ENCODE results near the genes GABRE, MAGEA6, PNMA3, BGN, DUSP9 and IRAK1.

- RRBS: 2% methylated on average over 31 of the region's 108 CpGs
Observed at GRCh38 chrX:151973907-151975098, at the start of gene GABRE. Gene GABRE (minus strand): TSS chrX:151974676.

- RRBS: no CpG with 5 or more reads among the region's 1 CpG
Observed at GRCh38 chrX:151983504-151983901, 9.0 kb upstream of the GABRE start.

DNA sequence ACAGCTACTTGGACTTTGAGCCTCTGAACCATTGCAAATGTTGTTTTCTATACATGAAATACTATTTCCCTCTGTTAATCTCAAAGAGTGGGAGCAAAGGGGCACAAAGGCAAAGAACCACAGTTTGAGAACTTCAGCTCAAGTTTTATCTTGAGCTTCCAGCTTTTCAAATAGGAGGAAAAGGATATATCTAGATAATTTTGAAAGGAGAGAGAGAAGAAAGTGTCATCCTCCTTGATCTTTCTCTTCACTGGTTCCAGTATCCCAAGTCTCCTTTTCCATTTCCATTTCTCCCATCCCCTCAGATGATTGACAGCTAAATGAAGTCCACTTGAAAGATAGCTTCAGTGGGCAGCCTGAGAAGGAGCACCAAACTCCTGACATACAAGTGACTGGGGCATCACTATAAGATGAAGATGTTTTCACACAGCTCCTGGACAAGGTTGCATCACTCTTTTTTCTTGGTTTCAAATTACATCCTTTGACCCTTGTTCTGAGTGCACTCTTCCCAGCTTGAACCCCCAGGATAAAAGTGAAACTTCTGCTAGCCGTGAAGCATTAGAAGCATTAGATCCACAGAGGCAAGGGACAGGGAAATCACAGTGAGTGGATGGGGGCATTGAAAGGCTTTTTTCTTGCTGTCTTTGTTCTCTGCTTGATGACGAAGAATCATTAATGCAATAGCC, 17.4 kb upstream of the MAGEA10 start:
- RRBS: no CpG with 5 or more reads among the region's 2 CpGs

GRCh38 chrX:152176865-152177712, 38.7 kb upstream of the MAGEA10 start:
- RRBS: no CpG with 5 or more reads among the region's 7 CpGs

- RRBS: no CpG with 5 or more reads among the region's 20 CpGs
Observed at GRCh38 chrX:152769539-152769869, at the start of gene MAGEA6. Gene MAGEA6 (minus strand): TSS chrX:152769689.

DNA sequence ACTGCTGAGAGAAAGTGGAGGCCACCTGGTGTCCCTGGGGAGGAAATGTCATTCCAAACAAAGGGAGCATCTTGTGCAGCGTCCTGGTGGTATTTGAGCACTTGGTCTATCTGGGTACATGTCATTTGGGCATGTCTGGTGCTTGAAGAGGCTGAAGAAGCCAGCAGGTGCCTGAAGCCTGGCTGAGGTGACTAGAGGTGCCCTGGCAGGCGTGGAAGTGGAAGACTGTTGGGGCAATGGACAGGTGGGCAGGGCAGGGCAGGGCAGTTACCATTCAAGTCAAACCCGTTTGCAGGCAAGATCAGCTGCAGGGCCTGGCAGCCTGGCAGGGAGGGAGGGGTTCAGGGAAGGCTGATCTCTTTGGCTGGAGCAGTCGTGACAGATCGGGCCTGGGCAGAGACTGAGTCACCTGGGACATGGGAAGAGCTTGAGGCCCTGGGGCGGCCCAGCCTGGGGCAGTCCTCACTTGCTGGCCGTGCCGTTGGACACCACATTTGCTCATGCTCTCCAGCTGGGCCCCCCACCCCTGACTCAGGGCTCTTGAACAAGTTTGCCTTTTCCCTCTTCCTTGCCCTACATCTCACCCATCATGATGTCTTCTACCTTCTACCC, 2.2 kb upstream of the ZNF185 start:
- RRBS: no CpG with 5 or more reads among the region's 8 CpGs

DNA sequence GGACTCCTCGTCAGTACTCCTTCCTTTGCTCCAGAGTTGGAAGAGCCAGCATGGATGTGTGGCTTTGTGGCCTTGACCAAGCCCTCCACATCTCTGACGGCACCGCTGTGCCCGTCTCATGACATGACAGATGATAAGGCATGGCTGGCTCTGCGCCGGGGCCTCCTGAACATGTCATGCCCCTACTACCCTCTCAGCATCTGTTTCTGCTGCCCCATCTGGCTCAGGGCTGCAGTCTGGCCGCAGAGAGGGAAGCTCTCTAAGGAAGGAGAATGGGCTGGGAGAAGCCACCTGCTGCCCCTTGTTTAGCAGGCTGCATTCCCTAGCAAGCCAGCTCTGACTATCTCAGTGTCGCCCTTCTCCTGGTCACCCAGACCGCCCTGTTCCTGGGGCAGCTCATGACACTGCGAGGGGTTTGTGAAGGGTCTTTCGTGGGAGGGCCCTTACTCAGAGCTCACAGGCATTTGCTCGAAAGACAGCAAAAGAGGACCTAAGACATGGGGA, 7.2 kb downstream of the ZNF185 start:
- RRBS: no CpG with 5 or more reads among the region's 12 CpGs

DNA sequence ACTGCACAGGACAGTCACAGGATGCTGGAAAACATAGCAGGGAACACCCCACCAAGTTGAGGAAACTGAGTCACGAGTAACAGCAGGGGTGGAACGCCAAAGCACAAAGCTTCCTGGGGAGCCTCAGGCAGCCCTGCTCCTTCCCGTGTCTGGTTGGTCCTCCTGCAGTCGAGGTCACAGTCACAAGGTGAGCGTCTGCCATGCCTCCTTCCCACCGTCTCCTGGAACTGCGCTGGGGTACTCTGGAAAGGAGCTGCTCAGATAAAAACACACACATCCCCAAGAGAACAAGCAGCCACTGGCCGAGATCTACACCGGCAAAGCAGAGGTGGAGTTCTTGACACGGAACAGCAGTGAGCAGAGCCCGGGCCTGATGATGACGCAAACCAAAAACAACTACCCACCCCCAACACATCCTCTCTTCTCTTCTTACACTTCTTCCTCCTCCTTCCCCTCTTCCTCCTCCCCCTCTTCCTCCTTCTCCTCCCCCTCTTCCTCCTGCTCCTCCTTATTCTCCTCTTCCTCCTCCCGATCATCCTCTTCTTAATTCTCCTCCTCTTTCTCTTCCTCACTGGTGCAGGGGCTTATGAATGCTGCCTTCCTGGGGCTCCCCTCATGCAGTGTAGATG, 4.7 kb downstream of the PNMA5 start:
- RRBS: 23% methylated on average over 2 of the region's 13 CpGs

DNA sequence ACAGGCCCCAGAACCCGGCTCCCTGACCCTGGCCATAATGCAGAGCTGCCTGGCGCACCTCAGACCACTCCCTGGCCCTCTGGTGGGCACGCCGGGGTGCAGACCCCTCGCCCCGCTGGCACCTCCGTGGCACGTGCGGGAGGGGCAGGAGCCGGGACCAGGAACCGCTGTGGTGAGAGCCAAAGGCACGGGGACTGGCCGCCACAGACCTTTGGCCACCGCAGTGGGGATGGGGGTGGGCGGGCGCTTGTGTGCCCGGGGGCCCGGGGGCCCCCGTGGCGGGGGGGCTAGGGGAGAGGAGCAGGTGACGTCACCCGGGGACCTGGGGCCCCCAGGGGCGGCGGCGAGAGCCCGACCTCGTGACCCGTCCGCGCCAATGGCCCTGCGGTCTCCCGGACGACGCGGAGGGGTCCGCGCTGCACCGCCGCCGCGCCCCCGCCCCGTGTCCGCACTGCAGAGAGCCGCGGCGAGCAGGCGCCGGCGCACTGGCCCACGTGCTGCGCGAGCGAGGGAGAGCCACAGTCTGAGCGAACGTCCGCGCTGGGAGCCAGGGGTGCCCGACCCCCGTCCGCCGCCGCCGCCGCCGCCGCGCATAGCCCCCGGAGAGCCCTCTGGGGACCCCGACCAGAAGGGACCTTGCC, at the start of gene PNMA3:
PNMA3 (plus strand) TSS at position 483 of the 641 bp plus-strand sequence.
- RRBS: 13% methylated on average over 39 of the region's 70 CpGs

- RRBS: no CpG with 5 or more reads among the region's 3 CpGs
Observed at GRCh38 chrX:153245193-153245518, 20.8 kb upstream of the PWWP4 start.

DNA sequence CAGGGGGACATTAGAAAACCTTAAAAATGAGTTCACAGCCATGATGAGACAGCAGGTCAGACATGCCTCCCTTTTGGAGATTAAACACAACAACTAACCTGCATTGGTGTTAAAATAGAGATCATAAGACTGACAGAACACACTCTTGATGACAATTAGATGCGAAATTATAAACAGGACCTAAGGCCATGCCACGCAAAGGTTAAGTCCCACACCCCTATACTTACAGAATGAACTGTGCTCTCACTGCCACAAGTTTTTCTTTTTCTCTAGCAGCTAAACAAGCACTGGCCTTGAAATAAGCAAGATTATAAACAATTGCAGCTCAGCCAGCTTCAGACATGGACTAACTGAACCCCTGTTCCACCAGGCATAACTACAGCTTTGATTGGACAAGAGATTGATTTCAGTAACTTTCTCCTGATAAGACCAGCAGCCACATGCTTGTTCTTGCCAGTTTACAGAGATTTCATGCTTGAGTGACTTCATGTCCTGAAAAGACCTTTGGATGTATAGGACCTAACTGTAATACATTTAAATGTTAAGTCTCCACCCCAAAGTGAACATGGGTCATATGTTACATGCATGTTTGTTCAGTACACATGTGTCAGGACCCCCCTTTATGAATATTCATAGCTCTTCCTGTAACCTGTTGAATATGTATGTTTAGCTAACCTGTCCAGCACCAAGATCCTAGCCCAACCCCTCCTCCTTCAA, 27.8 kb downstream of the ZNF275 start:
- RRBS: no CpG with 5 or more reads among the region's 2 CpGs

DNA sequence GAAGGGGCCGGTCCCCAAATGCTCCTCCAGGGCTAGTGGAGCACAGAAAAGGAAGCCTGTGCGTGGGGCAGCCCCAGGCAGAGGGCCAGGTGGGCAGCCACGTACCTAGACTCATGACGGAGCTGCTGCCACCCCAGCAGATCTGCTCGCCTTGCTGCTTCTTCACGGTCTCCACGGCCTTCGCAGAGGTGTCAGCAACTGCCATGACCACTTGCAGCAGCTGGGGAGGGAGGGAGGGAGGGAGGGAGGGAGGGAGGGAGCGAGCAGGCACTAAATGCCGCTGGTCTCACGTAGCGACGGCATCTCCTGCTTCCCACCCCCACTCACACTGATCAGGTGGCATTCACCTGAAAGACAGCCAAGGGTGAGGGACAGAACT, 8.4 kb upstream of the TREX2 start:
- RRBS: no CpG with 5 or more reads among the region's 13 CpGs

GRCh38 chrX:153494782-153496033, at the start of gene BGN:
Gene BGN (plus strand): TSS chrX:153494980.
- RRBS: no CpG with 5 or more reads among the region's 54 CpGs

- RRBS: 8% methylated on average over 1 of the region's 12 CpGs
Observed at GRCh38 chrX:153510176-153510487, 7.3 kb upstream of the ATP2B3 start.

DNA sequence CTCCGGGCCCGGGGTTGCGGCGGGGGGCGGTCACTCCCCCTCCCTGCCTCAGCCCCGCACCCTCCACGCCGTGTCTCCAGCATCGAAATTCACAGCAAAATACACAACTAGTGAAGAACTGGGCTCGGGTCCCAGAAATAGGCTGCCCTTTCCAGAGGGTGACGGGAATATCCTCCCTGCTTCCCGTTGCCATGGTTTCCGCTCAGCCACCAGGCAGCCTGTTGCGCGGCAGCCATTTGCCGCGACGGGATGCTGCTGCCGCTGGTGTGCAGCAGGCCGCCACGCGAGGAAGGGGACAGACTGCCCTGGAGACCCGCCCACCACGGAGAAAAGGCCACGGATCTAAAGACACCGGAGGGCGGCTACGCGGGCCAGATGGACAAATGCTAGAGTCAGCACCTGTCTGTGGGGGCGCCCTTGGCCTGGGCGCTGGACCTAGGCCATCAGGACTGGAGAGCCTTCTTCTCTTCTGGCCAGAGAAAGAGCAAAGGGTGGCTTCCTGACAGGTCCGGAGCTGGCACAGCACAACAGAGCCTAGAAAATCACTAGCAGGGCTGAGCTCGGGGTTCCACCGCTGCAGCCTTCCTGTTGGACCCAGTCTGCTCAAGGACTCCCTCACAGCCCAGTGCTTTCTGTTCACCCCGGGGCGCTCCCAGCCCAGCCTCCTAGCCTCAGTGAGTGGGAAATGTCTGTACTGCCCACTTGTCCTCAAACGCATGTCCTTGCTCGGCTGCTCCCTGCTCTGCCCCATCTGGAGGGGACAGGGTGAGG, 11.6 kb upstream of the CCNQ start:
- RRBS: no CpG with 5 or more reads among the region's 38 CpGs

DNA sequence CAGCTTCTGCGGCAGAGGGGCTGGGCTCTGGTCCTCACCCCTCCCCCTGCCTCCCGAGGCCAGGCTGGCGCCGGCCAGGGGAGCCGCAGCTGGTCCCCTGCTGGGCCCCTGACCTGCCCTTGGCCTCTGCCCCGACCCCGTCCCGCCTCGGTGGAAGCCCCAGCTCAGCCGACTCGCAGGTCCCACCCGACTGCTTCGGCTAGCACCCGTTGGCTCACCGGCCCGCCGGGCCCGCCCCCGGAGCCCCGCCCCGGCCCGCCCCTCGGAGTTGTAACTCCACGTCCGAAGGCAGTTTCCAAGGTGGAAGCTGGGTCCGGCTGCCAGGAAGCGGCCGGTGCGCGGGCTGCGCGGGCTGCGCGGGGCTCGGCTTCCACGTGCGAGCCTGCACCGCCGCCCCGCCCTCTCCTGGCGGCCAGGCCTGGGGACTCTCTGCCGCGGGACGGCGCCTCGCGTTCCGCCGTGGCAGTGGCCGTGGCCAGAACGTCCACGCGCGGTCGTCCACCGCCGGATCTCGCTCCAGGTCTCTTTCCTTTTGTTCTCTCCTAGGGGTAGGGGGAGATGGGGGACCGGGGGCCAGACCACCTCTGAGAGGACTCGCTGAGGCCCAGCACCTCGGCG, at the start of gene DUSP9:
DUSP9 (plus strand) TSS at position 298 of the 618 bp plus-strand sequence.
- RRBS: 8% methylated on average over 8 of the region's 62 CpGs

GRCh38 chrX:153711007-153711477, 13.1 kb downstream of the BCAP31 start:
- RRBS: no CpG with 5 or more reads among the region's 6 CpGs

- RRBS: 97% methylated on average over 14 of the region's 31 CpGs
Observed at GRCh38 chrX:153775749-153776431, 5.0 kb upstream of the SRPK3 start.

DNA sequence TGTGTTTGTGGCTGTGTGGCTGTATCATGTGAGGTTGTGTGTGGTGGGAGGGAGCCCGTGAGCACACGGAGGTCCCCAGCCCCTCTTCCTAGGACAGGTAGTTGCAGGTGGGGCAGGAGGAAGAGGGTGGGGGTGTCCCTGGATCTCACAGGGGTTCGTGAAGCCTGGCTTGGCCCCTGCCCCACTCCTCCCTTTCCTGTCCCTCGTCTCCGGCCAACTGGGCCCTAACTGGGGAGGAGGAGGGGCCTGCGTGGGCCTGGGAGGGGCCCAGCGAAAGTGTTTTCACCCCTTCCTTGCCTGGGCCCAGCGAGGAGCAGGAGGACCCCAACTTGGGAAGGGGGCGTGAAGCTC, 470 bp upstream of the AVPR2 start:
- RRBS: no CpG with 5 or more reads among the region's 9 CpGs

DNA sequence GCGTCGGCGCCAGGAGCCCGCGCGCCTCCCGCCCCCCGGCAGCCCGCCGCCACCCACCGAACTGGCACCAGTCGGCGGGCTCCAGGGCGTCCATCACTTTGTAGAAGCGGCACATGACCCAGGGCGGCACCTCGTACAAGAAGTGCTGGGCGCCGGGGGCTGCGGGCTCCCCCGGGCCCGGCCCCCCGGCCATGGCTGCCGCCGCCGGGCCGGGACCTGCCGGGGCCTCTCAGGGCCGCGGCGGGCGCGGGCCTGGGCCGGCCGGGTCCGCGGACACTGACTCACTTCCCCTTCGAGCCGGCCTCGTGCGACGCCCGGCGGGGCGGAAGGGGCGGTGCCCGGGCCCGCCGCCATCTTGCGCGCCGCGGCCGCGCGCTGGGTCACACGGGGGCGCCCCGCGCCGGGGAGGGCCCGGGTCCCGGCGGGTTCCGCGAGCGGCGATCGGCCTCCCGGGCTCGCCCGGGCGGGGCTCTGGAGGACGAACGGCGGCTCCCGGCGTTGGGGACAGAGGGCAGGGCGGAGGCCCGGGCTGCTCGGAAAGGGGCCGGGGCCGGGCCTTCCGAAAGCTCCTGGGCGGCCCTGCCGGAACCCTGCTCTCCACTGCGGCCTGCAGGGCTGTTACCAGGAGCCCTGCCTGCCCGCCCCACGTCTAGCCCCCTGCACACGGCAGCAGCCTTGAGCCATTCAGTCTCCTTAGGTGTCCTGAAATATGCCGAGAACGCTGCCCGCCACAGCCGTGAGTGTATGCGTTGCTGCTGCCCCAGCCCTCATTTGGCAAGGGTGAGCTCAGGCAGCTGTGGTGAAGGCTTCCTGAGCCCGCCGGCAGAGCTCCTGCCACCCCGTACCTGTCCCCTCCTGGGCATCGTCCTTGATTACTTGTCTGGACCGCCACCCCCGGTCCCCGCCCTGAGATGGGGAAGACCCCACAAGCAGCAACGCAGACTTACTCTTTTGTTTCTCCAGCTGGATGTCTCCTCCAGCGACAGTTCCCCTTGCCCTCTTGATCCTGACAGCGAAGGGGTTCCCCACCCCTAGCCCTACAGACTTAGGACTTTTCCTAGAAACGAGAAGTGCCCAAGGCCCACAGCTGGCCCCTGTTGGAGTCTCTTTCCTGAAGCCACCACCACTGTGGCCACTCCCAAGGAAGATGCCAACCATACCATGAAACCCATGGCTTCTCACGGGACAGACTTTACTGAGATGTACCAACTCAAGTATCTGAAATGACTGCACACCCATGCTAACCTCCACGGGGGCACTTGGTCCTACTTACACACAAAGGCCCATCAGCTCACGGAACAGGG, at the start of gene IRAK1:
IRAK1 (minus strand) TSS at position 283 of the 1,304 bp plus-strand sequence.
- RRBS: 1% methylated on average over 37 of the region's 109 CpGs